Upper lobe of left lung (tissue), 5 donors: ENCODE data around the genes TLX1, LBX1 and OGA.

GRCh38 chr10:100372348-100372947 is 25.4 kb downstream of the SCD start:
- PRO-cap, 2 experiments, result no peak in any of the 2 experiments
- RAMPAGE, long total RNA, 4 experiments, result no peak in any of the 4 experiments

- PRO-cap, 2 experiments, result no peak in any of the 2 experiments
- RAMPAGE, long total RNA, 4 experiments, result no peak in any of the 4 experiments
Observed at GRCh38 chr10:100390760-100391297, 43.8 kb downstream of the SCD start.

DNA sequence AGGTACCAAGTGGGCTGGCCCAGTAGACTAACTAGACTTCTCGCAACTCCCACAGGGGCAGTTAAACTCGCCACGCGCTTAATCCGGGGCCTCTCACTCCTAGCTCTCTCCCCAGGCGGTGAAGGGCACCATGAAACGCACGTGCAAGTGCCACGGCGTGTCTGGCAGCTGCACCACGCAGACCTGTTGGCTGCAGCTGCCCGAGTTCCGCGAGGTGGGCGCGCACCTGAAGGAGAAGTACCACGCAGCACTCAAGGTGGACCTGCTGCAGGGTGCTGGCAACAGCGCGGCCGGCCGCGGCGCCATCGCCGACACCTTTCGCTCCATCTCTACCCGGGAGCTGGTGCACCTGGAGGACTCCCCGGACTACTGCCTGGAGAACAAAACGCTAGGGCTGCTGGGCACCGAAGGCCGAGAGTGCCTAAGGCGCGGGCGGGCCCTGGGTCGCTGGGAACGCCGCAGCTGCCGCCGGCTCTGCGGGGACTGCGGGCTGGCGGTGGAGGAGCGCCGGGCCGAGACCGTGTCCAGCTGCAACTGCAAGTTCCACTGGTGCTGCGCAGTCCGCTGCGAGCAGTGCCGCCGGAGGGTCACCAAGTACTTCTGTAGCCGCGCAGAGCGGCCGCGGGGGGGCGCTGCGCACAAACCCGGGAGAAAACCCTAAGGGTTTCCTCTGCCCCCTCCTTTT is 19.5 kb downstream of the WNT8B start:
- PRO-cap, 2 experiments, result peak in 1 of 2 experiments; most common minus-strand start position 545 of the sequence (in 1)
- RAMPAGE, long total RNA, 4 experiments, result no peak in any of the 4 experiments

GRCh38 chr10:100728775-100729396 is 16.5 kb upstream of the PAX2 start:
- PRO-cap, 2 experiments, result no peak in any of the 2 experiments
- RAMPAGE, long total RNA, 4 experiments, result no peak in any of the 4 experiments

- PRO-cap, 2 experiments, result no peak in any of the 2 experiments
- RAMPAGE, long total RNA, 4 experiments, result no peak in any of the 4 experiments
Observed at GRCh38 chr10:100737195-100738140, 7.9 kb upstream of the PAX2 start.

GRCh38 chr10:100739236-100739687 is 6.1 kb upstream of the PAX2 start:
- PRO-cap, 2 experiments, result no peak in any of the 2 experiments
- RAMPAGE, long total RNA, 4 experiments, result no peak in any of the 4 experiments

GRCh38 chr10:100749663-100749971 is 4.2 kb downstream of the PAX2 start:
- PRO-cap, 2 experiments, result no peak in any of the 2 experiments
- RAMPAGE, long total RNA, 4 experiments, result no peak in any of the 4 experiments

DNA sequence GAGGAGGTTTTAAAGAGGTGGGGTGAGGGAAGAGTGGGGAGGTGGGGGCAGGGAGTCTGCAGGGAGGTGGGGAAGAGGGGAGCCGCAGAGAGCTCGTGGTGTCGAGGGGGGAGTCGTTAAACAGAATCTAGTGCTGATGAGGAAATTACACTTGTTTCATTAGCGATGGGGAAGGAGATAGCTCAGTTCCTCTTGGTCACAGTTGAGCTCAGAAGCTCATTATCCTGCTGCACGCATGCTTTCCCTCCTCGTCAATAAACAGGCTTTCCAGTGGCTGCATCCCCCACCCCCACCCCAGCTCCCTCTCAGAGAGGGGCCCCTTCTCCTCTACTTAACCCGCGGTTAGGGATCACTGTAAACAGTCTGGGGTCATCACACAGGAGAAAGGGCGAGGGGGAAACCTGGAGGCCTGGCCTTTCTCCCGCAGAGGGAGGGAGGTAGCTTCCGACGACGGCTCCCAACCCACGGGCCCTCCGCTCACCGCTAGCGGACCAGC is 80.6 kb downstream of the PAX2 start:
- PRO-cap, 2 experiments, result no peak in any of the 2 experiments
- RAMPAGE, long total RNA, 4 experiments, result no peak in any of the 4 experiments

GRCh38 chr10:100827319-100828218 is 82.2 kb downstream of the PAX2 start:
- PRO-cap, 2 experiments, result no peak in any of the 2 experiments
- RAMPAGE, long total RNA, 4 experiments, result no peak in any of the 4 experiments

GRCh38 chr10:100828219-100828935 is 83.0 kb downstream of the PAX2 start:
- PRO-cap, 2 experiments, result no peak in any of the 2 experiments
- RAMPAGE, long total RNA, 4 experiments, result no peak in any of the 4 experiments

DNA sequence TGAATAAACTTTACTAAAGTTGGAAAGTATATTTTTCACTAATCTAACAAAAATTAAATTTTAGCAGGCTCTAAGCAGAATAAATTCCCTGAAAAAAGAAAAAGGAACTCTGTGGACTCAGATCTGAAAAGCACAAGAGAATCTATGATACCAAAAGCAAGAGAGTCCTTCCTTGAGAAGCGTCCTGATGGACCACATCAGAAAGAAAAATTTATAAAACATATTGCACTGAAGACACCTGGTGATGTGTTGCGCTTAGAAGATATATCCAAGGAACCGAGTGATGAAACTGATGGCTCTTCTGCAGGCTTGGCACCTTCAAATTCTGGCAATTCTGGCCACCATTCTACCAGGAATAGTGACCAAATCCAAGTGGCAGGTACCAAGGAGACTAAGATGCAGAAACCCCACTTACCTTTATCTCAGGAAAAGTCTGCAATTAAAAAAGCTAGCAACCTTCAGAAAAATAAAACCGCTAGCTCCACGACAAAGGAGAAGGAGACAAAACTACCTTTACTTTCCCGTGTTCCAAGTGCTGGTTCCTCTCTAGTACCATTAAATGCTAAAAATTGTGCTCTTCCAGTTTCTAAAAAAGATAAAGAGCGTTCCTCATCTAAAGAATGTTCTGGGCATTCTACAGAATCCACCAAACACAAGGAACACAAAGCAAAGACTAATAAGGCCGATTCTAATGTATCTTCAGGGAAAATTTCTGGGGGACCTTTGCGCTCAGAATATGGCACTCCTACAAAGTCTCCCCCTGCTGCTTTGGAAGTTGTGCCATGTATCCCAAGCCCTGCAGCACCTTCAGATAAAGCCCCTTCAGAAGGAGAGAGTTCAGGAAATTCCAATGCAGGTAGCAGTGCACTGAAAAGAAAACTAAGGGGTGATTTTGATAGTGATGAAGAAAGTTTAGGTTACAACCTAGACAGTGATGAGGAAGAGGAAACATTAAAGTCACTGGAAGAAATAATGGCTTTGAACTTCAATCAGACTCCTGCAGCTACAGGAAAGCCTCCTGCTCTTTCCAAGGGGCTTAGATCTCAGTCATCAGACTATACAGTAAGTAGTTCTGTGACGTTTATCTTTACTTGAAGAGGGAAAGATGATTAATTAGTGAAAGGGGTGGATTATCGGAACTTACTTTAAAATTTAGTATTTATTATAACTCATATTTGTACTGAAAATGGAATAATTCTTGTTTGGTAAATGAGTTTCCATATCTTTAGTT is 11.6 kb downstream of the SLF2 start:
- PRO-cap, 2 experiments, result no peak in any of the 2 experiments
- RAMPAGE, long total RNA, 4 experiments, result start-site peak on the plus strand in 2 of 4 experiments, centred at positions 739 to 988 of the sequence, 18 to 20 reads per replicate

- PRO-cap, 2 experiments, result no peak in any of the 2 experiments
- RAMPAGE, long total RNA, 4 experiments, result no peak in any of the 4 experiments
Observed at GRCh38 chr10:100971116-100971892, 2.0 kb downstream of the SEMA4G start.

DNA sequence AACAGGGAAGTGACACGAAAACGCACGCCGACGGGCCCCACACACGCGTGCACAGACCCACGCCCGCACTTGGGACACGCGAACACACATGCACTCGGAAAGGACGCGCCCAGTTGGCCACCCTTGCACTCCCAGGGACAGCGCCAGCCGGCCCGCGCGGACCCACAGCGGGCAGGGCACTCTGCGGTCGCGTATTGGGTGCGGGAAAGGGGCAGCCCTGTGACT is 2.3 kb upstream of the LZTS2 start:
- PRO-cap, 2 experiments, result peak in 1 of 2 experiments; most common minus-strand start position 196 of the sequence (in 1)
- RAMPAGE, long total RNA, 4 experiments, result no peak in any of the 4 experiments

GRCh38 chr10:101005192-101005774 is 5.7 kb downstream of the LZTS2 start:
- PRO-cap, 2 experiments, result no peak in any of the 2 experiments
- RAMPAGE, long total RNA, 4 experiments, result no peak in any of the 4 experiments

DNA sequence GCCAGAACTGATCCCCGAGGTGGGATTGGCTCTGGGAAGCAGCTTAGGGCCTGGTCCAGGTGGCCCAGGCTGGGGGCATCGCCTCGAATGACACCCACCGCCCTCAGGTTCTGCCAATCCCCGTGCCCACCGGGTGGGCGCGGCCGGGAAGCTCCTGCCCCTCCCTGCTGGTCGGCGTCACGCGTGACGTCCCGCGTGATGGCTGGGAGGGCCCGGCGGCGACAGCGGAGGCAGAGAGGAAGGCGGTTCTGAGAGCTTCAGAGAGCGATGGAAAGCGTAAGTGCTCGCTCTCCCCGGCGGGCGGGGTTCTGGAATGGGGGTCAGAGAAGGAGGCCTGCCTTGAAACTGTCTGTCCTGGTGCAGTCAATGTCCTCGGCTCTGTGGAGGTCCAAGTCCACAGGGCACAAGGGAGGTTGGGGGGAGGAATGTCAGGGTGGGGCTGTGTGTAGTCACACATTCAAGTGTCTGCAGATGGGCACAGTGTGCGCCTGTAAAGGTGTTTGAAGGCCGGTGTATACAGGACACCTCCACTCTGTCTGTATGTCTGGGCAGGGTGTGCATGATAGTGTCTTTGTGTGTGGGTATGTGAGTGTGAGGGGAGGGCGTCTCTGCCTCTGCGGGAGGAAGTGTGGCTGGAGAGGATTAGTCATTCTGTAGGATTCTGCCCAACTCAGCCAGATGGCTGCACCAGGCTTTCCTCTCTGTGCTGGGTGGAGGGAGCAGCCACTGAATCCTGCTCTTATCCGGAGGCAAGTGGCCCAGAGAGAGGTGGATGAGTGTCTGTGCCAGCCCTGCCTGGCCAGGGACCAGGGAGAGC is 1.4 kb downstream of the SFXN3 start:
- PRO-cap, 2 experiments, result peak in 2 of 2 experiments; most common plus-strand start position 196 of the sequence (in 1); most common minus-strand start position 89 of the sequence (in 1)
- RAMPAGE, long total RNA, 4 experiments, result start-site peak on the plus strand in 4 of 4 experiments, centred at positions 206 to 213 of the sequence, 16 to 116 reads per replicate

- PRO-cap, 2 experiments, result no peak in any of the 2 experiments
- RAMPAGE, long total RNA, 4 experiments, result no peak in any of the 4 experiments
Observed at GRCh38 chr10:101130593-101131843, at the start of gene TLX1. TSS of gene TLX1 (plus strand) at chr10:101131300.

- PRO-cap, 2 experiments, result peak in 1 of 2 experiments; most common minus-strand start chr10:101229384 (in 1)
- RAMPAGE, long total RNA, 4 experiments, result no peak in any of the 4 experiments
Observed at GRCh38 chr10:101229326-101230229, at the start of gene LBX1. TSS of gene LBX1 (minus strand) at chr10:101229463.

DNA sequence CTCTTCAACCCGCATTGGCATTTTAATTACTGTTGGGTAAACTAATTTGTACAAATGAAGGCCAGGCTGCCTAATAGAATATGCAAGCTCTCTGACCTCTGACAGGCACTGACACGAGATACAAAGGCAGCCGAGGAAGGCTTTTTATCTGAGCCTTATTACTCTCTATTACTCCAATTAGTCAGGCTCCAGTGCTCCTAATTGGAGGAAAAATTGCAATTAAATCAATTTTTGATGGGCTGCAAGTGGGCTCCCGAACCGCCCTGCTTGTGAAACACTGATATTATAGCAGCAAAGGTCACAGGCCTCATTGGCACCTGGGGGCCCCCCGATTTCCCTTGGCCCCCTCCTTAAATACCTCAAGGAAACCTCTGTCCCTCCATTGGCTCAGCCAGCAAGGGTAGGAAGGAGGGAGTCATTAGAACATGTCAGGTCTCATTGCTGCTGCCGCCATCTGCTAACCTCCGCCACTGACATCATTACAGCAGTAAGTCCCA is 42.0 kb downstream of the DPCD start:
- PRO-cap, 2 experiments, result no peak in any of the 2 experiments
- RAMPAGE, long total RNA, 4 experiments, result no peak in any of the 4 experiments

DNA sequence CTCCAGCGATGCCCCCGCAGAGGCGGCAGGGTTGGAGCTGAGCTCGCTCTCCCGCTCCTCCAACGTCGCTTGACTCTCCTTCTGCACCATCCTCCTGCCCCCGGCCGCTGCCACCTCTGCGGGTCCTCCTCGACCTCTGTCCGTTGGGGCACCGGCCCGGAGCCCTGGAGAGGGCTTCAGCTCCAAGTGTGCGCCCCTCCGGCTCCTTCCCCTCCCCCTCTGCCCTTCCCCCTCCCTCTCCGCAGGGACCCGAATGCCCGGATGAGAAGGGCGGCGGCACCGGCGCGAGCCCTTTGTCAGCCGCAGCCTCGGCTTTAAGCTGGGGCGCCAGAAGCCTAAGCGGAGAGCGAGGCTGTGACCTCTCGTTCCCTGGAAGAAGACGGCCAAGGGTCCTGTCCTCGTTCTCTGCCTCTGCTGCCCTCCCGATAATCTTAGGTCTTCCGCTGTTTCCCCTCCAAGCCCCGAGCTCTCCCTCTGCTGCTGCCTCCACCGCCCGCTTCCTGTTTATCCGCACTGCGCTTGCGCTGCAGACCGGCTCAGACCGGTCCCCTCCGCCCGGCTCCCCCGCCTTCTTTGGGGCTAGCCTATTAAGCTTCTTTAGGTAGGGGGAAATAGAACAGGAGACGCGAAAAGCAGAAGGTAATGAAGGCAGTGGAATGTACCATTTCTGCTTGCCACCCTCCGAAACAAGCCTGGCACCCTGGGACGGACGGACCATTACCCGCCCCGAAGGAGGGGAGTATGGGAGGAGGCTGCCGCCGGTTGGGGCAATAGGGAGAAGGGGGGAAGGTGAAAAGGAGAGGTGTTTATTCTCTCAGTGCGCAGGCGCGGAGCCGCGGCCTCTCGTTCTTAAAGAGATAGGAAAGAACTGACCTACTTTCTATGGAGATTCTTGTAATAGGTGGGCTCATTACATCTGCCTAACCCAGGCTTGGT is at the start of gene OGA:
Gene OGA, minus strand, starts transcription at position 512 of the 936 bp plus-strand sequence.
- PRO-cap, 2 experiments, result peak in 2 of 2 experiments; most common plus-strand start position 717 of the sequence (in 1); most common minus-strand start position 502 of the sequence (in 2)
- RAMPAGE, long total RNA, 4 experiments, result start-site peak on the minus strand in 4 of 4 experiments, centred at positions 345 to 470 of the sequence, 710 to 2,908 reads per replicate

DNA sequence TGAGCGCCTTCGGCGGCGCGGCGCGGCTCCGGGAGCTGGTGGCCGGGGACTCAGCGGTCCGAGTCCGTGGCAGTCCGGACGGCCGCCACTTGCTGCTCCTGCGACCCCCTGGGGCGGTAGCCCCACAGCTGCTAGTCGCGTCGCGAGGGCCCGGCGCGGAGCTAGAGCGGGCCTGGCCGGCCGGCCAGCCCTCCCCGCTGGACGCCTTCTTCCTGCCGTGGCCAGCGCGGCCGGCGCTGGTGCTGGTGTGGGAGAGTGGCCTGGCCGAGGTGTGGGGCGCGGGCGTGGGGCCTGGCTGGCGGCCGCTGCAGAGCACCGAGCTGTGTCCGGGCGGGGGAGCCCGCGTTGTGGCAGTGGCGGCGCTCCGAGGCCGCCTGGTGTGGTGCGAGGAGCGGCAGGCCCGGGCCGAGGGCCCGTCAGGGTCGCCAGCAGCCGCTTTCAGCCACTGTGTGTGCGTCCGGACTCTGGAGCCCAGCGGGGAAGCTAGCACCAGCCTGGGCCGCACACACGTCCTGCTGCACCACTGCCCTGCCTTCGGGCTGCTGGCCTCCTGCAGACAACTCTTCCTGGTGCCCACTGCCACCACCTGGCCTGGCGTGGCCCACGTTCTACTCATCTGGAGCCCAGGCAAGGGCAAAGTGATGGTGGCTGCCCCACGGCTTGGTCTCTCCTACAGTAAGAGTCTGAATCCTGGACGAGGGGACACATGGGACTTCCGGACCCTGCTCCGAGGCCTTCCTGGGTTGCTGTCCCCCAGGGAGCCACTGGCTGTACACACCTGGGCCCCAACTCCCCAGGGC is 563 bp downstream of the HPS6 start:
- PRO-cap, 2 experiments, result peak in 1 of 2 experiments; most common plus-strand start position 353 of the sequence (in 1); most common minus-strand start position 244 of the sequence (in 1)
- RAMPAGE, long total RNA, 4 experiments, result no peak in any of the 4 experiments